A375 (cell line): ENCODE measurements around a stretch of chr11.

DNA sequence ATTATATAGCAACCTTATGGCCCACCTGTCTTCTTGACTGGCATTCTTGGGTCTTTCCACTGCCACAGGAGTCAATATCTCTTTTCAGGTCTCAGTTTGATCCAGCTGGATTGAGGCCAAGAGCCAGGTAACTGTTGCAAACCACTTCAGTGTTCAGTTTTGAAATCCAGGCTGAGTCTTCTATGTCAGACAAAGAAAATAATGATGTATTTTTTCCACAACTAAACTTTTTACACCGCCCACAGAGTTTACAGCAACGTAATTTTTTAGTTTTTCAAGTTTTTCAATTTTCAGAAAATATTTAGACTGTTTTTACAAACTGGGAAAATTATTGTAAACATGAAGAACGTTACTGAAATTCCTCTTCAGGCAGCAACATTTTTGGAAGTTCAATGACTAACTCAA, 568 bp downstream of the DLG2 start:
- RAMPAGE, long total RNA = no peak

DNA sequence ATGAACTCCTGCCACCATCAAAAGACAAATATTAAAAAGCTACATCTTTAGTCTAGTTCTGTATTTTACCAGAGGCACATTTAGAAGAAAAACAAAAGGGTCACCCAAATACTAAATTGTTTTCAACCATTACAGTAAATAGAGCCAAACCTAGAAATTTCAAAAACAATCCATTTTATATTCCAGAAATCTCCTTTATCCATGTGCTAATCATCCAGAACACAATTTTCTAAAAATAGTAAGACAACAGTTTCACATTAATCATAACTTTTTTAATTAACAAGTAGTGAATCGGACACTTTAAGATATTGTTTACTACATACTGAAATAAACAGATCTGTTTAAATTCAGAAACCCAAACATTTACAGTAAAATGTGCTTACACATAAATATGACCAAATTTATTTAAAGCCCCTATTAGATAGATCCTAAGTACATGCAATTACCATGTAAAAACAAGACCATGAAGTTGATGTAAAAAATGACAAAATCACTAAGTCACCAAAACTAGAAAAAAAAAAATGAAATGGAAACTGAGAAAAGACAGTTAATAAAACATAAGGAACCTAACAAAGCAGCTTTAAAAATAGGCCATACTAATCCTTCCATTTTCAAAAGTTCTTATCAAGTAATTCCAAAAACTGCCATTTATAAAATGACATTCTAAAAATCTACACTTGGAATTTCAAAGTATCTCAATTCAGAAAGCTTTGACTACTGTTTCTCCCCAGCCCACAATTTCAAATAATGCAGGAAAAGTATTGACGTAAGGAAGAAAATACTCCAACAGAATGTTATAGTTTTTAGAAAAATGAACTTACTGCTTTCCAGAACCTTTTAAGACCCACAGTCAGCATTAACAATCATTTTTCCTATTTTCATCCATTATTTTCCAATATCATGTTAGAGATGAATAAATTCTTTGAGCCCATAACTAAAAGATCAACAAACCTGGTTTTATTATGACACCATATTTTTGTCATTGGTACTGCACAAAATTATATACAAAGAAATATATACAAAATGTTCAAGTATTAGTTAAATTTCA, 3.8 kb downstream of the CREBZF start:
- RAMPAGE, long total RNA = no peak

- RAMPAGE, long total RNA = no peak
Measured at GRCh38 chr11:85665688-85666333, 882 bp upstream of the CREBZF start.

- RAMPAGE, long total RNA = no peak
Measured at GRCh38 chr11:85686307-85686589, 253 bp upstream of the CCDC89 start.

DNA sequence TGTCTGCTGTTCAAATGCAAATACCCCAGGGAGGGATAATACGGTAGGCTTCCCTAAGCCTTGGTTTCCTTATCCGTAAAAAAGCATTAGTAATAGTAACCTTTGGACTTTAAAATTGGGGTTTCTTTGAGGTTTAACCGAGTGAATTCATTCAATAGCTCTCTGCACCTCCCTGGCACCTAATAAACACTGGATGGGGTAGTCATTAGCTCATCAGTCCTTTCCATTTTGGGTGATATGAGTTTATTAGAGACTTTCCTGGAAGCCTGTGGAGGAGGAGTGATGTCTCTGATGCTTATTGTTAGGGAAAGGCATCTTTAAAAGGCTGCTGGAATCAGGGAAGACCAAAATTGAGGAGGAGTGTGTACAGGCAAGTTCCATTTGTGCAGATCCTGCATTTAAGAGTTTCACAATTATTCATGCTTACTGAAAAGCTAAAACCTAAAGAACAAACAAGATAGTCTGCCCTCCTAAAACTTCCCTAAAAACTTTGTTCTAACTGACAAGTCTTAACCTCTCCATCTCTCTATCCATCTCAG, 62.2 kb downstream of the SYTL2 start:
- RAMPAGE, long total RNA = no peak

DNA sequence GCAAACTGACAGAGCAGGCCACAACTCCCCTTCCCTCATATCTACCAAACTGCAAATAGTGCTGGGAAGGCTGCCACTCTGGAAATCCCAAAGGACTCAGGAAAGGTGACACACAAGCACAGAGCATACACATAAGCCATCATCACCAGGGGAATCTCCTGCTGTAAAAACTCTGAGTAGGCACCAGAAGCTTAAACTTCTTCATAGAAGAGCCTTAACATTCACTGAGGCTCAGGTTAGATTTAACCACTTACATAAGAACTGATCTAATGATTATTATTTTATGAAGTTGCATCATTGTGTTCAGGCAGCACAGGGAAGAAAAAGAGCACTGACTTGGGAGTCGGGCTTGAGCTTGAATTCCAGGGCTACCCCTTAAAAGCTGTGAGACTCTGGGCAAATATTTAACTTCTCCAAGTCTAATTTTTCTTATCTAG, 15.1 kb downstream of the SYTL2 start:
- RAMPAGE, long total RNA = no peak

DNA sequence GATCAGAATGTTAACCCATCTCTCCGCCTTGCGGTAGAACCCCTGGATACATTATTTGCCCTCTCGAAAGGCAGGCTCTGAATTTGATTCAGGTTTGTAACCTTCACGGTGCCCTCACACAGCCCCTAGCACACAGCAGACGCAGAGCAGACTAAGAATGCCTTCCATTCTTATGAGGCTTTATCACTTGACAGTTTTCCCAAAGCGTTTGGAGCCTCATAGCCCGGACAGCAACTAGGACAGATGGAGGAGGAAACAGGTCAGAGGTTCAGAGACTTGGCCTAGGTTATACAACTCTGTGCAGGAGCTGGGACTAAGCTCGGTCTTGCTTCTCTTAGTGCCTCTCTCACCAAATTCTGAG, 290 bp downstream of the CCDC83 start:
- RAMPAGE, long total RNA = no peak

DNA sequence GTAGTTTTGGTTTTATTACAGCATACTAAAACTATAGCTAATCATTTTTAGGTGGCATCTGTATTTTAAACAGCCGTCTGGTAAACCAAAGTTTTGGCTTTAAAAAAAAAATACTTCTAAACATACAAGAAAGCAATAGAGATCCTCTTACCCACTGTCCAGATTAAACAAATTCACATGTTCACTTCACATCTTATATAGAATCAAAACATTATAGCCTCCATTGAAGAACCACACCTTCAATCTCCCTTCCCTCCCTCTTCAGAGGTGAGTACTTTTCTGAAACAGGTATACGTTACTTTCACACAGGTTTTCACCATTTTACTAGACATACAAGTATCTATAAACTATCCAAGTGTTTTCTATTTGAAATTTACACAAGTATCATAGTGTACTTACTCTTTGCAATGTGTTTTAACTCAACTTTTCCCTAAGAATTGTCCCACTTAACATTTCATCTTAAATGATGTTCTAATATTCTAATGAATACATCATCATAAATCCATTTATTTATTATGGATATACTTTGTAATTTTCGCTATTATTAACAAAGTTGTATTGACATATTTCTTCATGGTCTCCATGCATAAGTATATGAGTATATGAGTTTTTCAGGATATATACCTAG, 42.1 kb downstream of the PICALM start:
- RAMPAGE, long total RNA = no peak

- RAMPAGE, long total RNA = no peak
Measured at GRCh38 chr11:86029635-86029961, 39.3 kb downstream of the PICALM start.

- RAMPAGE, long total RNA = no peak
Measured at GRCh38 chr11:86069317-86070369, 759 bp upstream of the PICALM start.

- RAMPAGE, long total RNA = no peak
Measured at GRCh38 chr11:86477473-86477921, 102.8 kb downstream of the CCDC81 start.

DNA sequence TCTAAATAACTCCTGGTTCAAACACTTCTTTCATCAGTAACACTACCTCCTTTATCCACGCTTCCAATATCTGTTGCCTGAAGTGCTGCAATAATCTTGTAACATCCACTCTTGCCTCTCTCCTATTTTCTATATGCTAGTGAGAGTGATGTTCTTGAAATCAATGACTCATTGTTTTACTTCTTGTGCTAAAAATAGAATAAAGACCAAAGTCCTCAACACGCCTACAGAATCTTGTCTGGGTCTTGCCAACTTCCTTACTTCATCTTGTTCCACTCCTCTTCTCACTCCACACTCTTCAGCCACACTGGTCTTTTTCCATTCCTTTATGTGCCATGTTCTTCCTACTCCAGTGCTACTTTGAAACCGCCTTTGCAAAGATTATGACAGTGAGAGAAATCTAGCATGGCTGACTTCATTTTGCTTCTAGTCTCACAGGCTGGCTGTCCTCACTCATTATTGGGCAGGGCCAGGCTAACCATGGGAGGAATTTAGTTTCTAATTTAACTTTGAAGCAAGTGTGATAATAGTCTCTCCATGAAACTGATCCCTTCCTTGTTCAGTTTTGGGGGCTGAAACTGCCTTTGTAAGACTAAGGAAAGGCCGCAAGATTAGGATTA, 136.5 kb downstream of the CCDC81 start:
- RAMPAGE, long total RNA = no peak

DNA sequence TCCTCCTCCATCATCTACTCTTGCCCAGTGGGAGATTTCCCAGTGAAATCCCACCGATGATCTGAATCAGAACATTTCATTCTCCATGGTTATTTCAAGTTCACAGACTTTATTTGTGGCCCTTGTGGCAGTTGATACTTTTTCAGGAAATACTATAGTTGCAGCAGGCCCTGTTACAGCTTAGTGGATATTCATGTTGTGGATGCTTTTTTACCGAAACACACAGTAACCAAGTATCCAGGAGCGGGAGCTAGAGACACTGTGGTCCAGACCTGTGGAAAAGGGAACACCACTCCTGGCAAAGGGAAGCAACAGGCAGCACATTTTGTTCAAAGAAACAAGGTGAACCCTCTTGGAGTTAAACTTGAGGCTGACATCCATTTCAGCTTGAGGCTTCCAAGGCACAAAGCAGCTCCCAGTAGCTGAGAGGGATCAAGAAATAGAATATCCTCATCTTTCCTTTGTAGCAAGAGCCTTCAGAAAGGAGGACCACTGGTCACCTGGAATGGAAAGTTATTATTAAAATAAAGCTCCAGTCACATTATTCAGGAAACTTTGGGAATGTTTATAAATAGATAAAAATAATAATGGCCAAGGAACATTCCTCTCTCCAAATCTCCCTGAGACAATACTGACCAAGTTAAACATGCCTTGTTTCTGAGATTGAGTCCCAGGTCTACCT, 33.5 kb downstream of the FZD4 start:
- RAMPAGE, long total RNA = no peak

GRCh38 chr11:86979039-86979521, 23.9 kb upstream of the FZD4 start:
- RAMPAGE, long total RNA = no peak

DNA sequence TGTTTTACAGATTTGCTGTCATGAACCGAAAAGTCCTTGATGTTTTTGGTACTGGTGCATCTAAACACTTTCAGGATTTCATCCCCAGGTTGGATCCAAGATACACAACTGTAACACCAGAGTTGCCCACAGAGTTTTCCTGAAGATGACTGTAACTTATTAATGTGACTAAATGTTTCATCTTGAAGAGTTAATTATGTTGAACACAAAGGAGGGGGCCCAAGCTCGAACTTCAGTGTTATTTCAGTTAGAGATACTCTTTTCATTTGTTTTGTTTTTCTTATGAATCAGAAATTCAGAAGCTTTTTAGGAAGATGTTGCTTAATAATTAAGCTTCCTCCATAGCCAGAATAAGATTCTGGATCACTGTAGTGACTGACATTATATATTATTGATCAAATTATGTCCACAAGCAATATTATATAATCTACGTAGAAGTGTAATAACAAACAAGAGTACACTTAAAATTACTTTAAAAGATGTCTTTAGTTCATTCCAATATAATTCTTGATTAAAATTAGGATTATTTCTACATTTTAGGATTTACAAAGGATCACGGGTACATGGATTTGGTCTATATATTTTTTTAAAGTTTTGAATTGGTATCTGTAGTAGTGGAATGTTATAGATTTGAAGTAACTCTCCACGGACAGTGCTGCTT, 283.6 kb downstream of the TMEM135 start:
- RAMPAGE, long total RNA = no peak

GRCh38 chr11:88316128-88316608, 21.4 kb downstream of the CTSC start:
- RAMPAGE, long total RNA = no peak

- RAMPAGE, long total RNA = no peak
Measured at GRCh38 chr11:89294153-89294737, 116.6 kb downstream of the TYR start.

DNA sequence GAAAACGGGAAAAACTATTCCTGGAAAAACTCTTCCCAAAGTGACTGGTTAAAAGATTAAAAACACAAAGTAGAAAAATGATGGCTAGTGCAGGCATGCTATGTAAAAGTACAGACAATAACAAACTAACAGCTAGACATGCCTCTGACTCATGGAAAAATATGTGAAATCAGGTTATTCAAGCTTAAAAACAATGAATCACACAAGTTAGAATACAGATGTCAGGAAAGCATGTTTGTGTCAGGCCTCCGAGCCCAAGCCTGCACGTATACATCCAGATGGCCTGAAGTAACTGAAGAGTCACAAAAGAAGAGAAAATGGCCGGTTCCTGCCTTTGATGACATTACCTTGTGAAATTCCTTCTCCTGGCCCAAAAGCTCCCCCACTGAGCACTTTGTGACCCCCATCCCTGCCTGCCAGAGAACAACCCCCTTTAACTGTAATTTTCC, 110.1 kb downstream of the NOX4 start:
- RAMPAGE, long total RNA = no peak

DNA sequence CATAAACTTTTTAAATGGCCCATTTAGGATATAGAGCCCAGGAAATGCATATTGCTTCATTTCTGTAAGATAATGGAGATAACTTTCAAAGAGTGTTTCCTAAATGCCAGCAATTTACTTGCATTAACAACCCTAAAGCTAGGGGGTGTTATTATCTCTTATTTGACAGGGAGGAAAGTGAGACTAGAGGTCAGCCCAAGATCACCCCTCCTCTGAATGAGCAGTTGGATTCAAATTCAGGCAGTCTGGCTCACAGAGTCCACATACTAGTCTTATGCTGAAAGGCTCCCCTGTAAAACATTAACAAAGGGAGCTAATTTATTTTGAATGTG, 49.9 kb upstream of the TRIM77 start:
- RAMPAGE, long total RNA = no peak

- RAMPAGE, long total RNA = no peak
Measured at GRCh38 chr11:90197573-90198375, 25.1 kb downstream of the CHORDC1 start.